Hepatocyte (in vitro differentiated cells and primary cell): ENCODE results near the genes MFAP2 and IGSF21.

DNA sequence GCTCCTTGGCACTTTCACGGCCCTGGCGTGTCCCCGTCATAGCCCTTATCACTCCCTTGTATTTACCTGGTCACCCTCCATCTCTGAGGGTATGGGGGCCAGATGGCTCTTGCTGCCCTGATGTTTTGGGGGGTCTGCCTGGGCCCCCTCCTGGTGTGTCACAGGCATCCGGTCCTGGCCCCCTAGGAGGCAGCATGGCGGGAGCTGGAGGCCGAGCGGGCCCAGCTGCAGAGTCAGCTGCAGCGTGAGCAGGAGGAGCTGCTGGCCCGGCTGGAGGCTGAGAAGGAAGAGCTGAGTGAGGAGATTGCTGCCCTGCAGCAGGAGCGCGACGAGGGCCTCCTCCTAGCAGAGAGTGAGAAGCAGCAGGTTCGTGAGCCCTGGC, 27.3 kb downstream of the MFAP2 start:
- RAMPAGE, long total RNA: no peak
- RRBS: 97% methylated on average over 4 of the region's 13 CpGs

DNA sequence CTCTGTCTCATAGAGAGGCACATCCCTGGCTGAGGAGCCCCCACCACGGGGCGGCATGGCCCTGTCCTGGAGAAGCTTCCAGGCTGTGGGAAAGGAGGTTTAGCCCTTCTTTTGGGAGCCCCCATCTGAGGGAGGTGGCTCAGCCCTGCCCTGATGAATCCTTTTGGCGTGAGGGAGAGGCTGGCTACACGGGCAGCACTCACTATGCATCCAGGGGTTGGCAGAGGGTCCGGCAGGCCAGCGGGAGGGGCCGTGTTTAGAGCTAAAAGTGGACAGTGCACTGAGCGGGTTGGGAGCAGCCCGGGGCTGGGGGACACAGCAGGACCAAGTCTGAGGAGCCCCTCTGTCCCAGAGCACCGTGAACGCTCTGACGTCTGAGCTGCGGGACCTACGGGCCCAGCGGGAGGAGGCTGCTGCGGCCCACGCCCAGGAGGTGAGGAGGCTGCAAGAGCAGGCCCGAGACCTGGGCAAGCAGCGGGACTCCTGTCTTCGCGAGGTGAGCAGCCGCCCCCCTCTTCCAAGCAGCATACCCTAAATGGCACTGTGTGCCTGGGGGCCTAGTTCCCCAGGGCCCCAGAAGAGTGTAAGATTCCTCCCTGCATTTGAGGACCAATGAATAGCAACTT, 25.9 kb downstream of the MFAP2 start:
- RAMPAGE, long total RNA: no peak
- RRBS: 95% methylated on average over 5 of the region's 22 CpGs

- RAMPAGE, long total RNA: start-site peak on the minus strand at chr1:16980597-16980662, 404 and 799 reads in 2 replicates
- RRBS: 5% methylated on average over 27 of the region's 93 CpGs
These were observed at the start of gene MFAP2 for GRCh38 chr1:16979787-16980990. MFAP2 (minus strand) TSS chr1:16980620.

- RAMPAGE, long total RNA: no peak
These were observed 1.8 kb downstream of the SDHB start for GRCh38 chr1:17052061-17052390.

DNA sequence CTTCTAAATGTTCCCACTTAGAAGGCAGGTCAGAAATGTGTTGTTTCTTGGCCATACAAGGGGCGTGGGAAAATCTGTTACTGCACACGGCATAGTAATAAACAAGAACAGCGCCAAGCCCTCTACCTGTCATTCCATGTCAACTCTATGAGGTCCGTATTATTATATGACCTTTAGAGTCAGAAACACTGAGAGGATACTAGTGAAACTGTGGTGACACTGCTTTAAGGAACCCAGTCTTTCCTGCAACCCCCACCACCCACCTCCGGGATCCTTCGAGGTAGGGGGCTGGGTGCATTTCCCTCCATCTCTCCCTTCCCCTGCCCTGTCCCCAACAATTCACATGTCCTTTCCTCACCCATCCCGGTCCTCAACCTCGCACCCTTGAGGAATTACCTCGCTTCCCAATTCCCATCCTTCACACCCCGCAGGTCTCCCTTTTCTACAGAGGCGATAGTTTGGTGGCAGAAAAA, 664 bp downstream of the SDHB start:
- RAMPAGE, long total RNA: no peak
- RRBS: 4% methylated on average over 3 of the region's 11 CpGs

DNA sequence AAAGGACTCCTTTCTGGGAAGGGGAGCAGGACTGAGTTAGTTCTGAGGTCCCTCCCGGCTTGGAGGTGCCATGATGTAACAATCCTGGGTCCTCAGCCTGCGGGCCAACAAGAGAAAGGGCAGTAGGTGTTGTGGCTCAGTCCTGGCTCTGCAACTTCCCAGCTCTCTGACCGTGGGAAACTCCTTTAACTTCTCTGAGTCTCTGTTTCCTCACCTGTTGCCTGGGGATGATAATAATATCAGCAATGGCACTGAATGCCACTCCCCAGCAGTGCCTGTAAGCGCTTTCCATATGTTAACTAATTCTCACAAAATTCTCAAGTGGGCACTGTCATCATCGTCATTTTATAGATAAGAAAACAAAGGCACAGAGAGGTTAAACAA, 2.3 kb downstream of the PADI3 start:
- RAMPAGE, long total RNA: no peak
- RRBS: no CpG with 5 or more reads among the region's 5 CpGs

DNA sequence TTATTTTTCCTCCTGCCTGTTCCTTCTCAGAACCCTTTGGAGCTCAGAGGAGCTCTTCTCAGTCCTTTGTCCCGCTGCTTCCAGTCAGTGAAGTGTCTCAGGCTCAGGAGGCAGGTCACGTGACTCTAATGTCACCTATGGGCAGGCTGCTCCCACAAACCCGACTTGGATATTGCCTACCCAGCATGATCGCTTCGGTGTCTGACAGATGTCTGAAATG, 5.2 kb downstream of the PADI6 start:
- RAMPAGE, long total RNA: no peak
- RRBS: no CpG with 5 or more reads among the region's 5 CpGs

DNA sequence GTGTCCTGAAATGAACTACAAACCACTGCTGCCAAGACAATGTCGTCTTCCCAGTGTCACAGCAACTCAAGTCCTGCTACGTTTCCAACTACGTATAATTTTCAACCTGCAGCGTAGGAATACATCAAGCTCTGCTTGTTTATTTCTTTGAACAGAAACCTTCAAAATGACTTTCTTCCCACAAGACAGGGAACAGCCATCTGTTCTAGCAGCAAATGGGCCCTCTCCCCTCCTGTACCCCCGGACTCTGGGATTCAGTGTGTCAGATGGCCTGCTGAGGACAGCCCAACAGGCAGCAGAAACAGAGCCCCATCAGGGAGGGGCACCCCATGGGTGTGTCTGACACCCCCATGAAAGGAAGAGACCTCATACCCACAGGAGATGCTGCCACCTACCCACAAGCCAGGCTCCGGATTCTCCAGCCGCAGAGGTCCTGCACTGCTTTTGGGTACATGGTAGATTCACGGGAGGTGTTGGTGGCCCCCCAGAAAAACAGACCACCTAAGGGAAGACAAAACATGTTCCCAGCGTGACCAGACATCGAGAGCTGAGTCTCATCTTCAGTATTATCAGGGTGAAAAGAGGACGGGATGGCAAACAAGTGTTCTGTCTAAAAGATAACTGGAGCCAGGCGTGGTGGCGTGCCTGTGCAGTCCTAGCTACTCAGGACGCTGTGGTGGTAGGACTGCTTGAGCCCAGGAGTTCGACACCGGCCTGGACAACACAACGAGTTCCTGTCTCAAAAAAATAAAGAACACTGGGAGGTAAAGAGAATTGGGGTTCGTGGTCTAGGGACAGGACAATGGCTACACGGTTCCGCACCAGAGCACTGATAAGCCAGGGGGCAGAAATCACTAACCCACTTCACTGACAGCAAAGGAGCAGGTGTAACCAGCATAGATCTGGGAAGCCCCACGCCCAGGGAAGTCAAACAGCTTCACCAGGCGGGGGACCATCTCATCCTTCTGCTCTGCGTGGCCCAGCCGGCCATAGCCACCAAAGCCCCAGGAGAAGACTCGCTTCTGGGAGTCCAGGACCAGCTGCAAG, 26.5 kb downstream of the RCC2 start:
- RAMPAGE, long total RNA: no peak
- RRBS: no CpG with 5 or more reads among the region's 25 CpGs

- RAMPAGE, long total RNA: no peak
- RRBS: no CpG with 5 or more reads among the region's 21 CpGs
These were observed 1.2 kb upstream of the ARHGEF10L start for GRCh38 chr1:17537847-17539120.

DNA sequence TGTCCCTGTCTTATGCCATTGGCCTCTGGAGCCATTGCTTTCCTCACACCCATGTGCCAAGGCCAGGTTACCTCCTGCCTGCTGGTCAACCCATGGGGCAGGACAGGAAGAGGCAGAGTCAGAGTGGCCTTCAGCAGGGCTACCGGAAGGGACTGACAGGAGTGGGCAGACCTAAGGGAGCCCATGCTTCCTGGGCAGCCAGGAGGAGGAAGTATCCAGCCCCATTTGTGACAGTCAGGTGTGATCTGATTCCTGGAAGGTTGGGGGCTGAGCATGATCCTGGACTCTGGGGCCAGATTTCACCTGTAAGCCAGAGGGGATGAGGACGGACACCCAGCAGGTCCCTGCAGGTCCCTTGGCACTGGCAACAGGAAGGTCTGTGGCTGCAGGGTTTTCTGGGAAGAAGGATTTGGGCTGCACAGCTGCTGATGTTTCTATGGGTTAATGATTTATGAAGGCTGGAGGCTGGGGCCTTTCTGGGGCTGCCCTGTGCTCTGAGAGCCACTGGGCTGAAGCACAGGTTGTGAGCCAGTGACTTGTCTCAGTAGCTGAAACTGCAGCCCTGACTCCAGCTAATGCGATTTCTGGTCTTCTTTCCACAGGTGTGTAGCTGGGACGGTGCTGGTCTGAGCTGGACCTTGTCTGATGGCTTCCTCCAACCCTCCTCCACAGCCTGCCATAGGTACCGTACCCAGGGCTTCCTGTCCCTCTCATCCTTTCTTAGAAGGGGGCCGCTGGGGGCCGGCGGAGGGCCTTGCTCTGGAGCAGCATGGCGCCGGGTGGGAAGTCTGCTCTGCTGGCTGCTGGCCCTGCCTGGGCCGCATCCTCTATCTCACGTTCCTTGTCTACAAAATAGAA, 40.7 kb downstream of the ARHGEF10L start:
- RAMPAGE, long total RNA: no peak
- RRBS: no CpG with 5 or more reads among the region's 12 CpGs

- RAMPAGE, long total RNA: no peak
- RRBS: no CpG with 5 or more reads among the region's 13 CpGs
These were observed 44.8 kb downstream of the ARHGEF10L start for GRCh38 chr1:17584082-17584839.

- RAMPAGE, long total RNA: no peak
- RRBS: no CpG with 5 or more reads among the region's 12 CpGs
These were observed 52.6 kb downstream of the ARHGEF10L start for GRCh38 chr1:17591829-17592708.

DNA sequence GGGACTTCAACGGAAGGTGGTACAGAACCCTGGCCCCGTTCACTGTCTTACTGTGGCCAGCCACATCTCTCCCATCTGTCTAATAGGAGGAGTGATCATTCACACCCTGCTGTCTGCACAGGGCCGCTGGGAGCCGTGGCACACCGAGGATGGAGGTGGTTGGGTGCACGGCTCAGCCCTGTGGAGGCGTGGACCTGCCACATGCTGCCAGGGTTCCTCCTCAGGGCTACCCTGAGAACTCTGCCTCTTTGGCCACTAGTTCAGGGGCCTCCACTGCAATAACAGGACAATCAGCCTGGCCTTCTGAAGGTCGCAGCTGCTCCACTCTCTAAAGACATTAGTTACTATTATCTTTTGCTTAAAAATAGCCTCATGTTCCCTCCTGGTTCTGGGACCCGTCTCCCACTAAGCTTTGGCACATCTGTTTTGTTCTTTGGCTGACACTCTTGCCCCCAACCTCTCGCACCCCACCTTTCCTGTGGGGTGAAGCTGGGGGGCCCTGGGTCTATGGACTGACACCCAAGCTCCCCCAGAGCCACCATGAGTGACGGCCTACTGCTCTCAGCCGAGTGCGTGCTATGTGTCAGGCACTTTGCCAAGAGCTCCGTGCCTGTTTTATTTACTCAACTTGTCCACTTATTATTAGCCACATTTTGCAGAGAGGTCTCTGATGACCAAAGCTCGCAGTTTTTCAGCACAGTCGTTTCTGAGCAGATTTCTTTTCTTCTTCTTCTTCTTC, 66.2 kb downstream of the ARHGEF10L start:
- RAMPAGE, long total RNA: no peak
- RRBS: no CpG with 5 or more reads among the region's 16 CpGs

GRCh38 chr1:17613830-17614653, 74.5 kb downstream of the ARHGEF10L start:
- RAMPAGE, long total RNA: no peak
- RRBS: no CpG with 5 or more reads among the region's 19 CpGs

- RAMPAGE, long total RNA: no peak
- RRBS: no CpG with 5 or more reads among the region's 28 CpGs
These were observed 107.4 kb downstream of the ARHGEF10L start for GRCh38 chr1:17646771-17647491.

DNA sequence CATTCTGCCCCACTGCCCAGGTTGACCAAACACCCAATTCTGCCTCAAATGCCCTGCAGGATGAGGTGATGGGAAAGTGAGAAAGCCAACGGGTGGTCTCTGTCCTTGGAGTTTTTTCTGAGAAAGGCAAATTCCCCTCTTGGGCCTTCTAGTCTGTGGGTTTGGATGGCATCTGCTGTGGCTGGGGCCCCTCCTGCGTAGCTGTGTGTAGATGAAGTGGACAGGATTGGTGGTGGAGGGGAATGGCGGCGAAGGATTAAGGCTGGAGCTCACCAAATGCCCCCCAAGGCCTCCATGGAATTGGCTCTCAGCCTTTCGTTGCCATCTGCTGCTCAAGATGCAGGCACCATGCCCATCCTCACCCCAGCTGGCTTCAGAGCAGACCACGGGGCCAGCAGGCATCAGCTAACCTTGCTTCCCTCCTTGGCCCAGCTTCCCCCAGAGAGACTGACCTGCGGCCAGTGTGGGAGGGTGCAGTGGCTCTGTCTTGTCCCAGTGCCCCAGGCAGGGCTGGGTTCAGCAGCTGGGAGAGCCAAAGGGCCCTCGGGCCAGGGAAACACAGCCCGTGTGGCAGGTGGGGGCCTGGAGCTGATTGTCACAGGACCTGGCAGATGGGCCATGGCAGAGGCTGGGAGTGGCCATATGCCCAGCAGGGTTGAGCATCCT, 66.9 kb upstream of the ACTL8 start:
- RAMPAGE, long total RNA: no peak
- RRBS: no CpG with 5 or more reads among the region's 9 CpGs

DNA sequence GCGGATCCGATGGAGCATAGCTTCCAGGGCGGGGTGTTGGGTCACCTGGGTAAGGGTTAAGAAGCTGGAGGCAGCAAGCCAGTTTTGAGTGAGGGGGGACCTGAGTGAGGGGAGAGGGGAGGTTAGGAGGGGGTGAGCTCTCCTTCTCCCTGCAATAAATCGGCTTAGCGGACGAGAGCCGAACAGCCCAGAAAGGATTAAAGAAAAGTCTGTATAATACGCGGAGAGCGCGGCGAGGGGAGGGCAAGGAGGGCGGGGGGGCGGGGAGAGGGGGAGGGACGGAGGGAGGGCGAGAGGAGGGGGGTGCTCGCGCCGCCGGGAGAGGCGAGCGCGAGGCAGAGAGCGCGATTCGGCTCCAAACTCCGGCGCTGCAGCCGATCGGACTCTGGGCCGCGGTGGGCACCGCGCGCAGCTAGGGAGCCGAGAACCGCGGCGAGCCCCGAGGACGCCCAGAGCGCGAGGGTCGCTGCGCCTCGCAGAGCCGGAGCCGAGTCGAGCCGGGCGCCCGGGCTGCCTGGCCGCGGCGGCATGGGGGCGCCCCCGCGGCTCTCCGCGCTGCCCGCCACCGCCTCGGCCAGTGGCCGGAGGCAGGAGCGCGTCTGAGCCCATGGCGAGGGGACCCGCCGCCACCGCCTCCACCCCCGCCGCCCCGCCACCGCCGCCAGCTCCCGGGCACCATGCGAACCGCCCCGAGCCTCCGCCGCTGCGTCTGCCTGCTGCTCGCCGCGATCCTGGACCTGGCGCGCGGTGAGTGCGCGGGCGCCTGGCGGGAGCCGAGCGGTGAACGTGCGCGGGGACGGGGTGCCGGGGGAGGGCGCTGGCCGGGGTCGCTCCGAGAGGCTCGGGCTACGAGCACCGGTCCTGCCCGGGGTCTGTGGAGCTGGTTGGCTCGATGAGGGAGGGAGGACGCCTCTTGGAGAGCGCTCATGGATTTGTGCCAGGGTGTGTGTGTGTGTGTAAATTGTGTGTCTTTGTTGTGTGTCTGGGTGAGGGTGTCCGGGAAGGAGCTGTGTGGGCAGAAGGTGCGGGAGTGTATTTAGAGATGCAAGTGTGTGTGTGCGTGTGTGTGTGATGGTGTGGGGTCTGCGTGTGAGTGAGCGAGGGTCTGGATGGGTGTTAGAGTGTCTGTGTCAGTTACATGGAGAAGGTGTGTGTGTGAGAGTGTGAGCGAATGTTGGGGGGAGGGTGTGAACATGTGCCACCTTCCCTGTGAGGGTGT, at the start of gene IGSF21:
TSS of gene IGSF21 (plus strand) at position 347 of the 1,219 bp plus-strand sequence.
- RAMPAGE, long total RNA: no peak
- RRBS: 3% methylated on average over 28 of the region's 116 CpGs

DNA sequence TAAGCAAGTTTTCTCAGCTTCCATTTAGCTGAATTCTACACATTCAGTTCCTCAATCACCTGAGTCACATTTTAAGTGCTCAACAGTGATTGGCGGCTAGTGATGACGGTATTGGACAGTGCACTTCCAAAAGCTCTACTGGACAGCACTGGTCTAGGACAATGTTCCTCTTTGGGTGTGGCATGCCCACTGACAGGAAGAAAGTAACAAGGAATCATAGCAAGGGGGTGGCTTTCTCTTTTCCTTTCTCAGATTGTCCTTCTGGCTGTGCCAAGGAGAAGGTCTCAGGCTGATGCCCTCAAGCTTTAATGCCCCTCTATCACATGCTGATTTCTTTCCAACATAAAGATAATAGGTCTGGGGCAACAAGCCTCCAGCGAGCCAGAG, 11.7 kb downstream of the IGSF21 start:
- RAMPAGE, long total RNA: no peak
- RRBS: no CpG with 5 or more reads among the region's 3 CpGs

DNA sequence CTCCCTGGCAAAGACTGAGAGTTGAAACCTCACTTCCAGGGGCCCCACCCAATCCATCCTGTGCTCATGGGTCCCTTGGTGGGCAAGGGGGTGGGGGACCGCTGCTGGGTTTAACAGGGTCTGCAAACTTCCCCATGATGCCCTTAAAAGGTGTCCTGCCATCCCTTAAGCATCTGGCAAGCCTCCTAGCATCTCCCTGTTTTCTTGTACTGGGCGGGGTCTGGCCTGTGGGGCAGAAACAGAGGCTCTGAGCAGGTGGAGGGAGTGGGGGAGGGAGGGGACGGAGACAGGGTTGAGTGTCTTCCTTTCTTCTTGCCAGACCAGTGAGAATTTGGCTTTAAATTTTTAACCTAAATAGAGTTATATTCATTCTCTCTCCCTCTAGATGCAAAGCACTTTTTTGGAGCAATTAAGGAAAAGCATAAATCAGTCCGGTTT, 25.1 kb downstream of the IGSF21 start:
- RAMPAGE, long total RNA: no peak
- RRBS: no CpG with 5 or more reads among the region's 4 CpGs

GRCh38 chr1:18413767-18414379, 66.9 kb upstream of the KLHDC7A start:
- RAMPAGE, long total RNA: no peak
- RRBS: no CpG with 5 or more reads among the region's 8 CpGs